H9 (cell line): Measurements from ENCODE around the genes LARP4B, IDI1, ADARB2 and PITRM1.

- PRO-cap: no peak
Measured at GRCh38 chr10:437377-437718, 252.1 kb downstream of the DIP2C start.

- PRO-cap: no peak
Measured at GRCh38 chr10:510954-511564, 178.4 kb downstream of the DIP2C start.

DNA sequence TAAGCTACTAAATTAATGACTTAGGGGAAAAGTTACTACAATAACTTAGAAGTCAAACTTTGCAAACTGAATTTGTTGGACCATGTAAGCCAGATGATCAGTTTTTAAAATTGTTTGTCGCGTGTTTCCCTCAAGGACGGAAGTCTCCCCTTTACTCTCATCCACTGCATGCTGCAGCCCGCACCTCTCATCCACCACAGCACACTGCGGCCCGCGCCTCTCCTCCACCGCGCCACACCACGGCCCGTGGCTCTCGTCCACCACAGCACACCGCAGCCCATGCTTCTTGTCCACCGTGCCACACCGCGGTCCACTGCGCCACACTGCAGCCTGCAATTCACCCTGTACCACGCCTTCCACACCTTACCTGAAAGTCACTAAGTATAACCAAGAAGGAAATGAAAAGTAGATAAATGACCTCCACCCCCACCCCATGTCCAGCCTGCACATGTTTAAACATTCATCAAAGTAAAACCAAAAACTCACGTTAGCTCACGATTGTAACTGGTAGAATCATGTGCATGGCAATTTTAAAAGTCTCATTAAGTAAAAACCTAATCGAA, 176.1 kb downstream of the DIP2C start:
- PRO-cap: no peak

- PRO-cap: no peak
Measured at GRCh38 chr10:637175-637873, 52.1 kb downstream of the DIP2C start.

DNA sequence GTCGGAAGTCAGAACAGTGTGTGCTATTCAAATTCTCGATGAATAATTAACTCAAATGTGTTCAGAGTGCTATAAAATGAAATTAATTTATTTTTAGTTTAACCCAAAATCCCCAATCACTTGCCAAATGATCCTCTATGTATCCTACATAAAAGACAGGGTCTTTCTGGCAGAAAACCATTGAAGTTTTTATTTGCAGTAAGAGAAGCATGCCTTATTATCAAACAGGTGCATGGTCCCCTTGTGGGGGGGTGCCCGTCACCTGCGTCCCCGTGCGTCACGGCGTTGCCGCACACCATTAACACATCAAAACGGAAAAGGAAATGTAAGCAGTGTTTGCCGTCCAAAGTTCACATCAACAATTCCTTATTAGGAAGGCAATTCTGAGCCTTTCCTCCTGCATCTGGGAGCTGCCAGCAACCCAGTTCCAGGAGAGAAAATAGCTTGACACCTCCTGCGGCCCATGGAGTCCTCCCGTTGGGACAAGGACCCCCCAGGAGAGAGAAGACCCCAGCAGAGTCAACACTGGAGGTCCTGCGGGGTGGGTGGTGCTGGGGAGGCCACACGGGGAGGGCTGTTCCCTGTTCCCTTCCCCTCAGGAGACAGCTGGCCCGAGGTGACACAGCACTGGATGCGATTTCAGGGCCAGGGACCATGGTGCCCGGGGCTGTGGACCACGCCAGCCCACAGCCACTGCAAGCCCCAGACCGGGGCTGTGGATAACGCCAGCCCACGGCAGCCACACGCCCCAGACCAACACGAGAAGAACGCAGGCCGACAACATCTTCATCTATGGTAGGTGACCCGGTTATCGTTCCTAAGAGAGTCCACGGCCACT, 39.6 kb downstream of the DIP2C start:
- PRO-cap: no peak

DNA sequence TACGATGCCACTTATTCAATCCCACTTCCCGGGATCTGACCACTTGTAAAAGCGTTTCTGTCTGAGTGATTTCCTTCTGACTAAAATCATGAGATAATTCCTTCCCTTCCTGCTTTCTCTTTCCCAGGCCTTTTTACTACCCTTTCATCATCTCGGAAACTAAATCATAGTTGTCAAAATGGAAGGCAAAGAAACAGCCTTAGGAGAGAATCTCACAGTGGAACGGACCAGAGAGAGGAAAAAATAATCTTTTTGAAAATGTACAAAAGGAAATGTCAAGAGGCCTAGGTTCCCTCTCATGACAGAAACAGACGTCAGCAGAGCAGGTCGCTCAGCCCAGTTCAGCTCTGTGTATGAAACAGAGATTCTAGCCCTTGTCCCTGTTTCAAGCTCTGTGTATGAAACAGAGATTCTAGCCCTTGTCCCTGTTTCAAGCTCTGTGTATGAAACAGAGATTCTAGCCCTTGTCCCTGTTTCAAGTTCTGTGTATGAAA, 29.7 kb downstream of the DIP2C start:
- PRO-cap: no peak

- PRO-cap: no peak
Measured at GRCh38 chr10:854223-854690, 77.2 kb downstream of the LARP4B start.

DNA sequence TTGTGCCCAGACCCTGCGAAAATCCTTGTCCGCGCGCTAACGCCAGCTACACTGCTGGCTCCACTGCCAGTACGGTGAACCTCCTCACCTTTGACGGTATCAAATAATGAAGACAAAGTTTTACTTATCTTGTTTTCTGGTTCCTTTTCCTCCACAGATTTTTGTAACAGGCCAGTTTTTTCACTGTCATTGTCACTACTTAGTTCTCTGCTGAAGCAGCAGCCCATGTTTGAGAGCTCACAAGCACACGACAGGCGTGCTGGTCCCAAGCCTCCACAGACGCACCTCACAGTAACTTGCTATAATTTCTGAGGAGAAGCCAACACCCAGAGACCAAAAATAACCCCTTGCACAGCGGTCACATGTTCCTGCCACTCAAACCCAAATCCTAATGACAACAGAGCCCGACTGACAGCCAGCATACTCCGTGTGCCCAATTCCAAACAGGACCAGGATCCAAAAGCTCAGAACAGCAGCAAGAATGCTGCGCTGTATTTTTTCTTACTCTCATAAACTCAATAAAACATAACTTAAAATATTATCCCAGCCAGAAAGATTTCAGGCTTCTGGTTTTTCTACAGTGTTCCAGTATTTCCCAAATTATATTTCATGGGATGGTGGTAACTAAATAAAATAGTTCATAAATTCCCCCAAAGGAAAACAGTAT, 58.5 kb downstream of the LARP4B start:
- PRO-cap: no peak

DNA sequence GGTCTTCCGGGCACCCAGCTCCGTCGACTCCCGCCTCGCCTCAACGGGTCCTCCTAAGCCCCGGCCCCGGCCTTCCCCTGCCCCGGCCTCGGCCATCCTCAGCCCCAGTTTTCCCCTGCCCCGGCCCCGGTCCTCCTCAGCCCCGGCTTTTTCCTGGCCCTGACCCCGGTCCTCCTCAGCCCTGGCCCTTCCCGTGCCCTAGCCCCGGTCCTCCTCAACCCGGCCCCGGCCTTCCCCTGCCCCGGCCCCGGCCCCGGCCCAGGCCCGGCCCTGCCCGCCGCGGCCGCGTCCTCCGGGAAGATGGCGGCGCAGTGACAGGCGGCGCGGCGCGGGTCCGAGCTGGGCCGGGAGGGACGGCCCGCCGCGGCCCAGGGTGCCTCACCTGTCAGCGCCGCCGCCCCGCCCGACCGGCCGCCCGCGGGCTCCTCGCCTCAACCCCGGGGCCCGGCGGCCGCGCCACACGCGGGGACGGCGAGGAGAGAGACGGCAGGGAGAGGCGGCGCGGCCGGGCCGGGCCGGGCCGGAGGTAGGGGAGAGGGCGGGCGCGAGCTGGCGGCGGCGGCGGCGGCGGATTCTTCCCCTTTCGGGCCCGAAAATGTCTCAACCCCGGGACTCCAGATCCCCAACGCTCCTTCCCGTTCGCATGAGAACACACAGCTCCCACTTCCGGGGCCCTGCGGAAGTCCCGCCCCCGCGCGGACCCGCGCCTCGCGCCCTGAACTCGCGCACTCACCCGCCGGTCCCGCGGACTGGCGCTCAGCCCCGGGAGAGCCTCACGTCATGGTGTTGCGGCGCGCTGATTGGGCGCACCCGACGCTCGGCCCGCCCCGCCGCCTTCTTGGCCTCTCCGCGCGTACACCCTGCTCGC, at the start of gene LARP4B:
Gene LARP4B, minus strand, starts transcription at position 660 of the 868 bp plus-strand sequence.
- PRO-cap: bidirectional peak, plus-strand start at position 459 of the sequence, minus-strand start at position 313 of the sequence; bidirectional peak, plus-strand start outside the sequence, minus-strand start at position 751 of the sequence

DNA sequence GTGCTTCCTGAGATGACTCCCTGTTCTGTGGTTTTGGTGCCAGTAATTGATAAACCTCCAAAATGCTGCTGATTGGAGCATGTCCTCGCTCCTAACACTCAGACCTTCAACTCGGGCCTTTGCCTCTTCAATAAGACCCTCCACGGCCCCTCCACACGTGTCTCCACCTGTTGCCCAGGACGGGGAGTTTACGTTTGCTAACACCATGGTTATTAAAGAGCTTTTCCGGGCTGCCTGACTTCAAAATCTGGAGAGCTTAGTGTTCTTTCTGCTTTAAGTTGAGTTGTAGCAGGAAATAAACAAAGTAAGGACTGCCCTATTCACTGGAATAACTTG, 23.9 kb upstream of the LARP4B start:
- PRO-cap: no peak

DNA sequence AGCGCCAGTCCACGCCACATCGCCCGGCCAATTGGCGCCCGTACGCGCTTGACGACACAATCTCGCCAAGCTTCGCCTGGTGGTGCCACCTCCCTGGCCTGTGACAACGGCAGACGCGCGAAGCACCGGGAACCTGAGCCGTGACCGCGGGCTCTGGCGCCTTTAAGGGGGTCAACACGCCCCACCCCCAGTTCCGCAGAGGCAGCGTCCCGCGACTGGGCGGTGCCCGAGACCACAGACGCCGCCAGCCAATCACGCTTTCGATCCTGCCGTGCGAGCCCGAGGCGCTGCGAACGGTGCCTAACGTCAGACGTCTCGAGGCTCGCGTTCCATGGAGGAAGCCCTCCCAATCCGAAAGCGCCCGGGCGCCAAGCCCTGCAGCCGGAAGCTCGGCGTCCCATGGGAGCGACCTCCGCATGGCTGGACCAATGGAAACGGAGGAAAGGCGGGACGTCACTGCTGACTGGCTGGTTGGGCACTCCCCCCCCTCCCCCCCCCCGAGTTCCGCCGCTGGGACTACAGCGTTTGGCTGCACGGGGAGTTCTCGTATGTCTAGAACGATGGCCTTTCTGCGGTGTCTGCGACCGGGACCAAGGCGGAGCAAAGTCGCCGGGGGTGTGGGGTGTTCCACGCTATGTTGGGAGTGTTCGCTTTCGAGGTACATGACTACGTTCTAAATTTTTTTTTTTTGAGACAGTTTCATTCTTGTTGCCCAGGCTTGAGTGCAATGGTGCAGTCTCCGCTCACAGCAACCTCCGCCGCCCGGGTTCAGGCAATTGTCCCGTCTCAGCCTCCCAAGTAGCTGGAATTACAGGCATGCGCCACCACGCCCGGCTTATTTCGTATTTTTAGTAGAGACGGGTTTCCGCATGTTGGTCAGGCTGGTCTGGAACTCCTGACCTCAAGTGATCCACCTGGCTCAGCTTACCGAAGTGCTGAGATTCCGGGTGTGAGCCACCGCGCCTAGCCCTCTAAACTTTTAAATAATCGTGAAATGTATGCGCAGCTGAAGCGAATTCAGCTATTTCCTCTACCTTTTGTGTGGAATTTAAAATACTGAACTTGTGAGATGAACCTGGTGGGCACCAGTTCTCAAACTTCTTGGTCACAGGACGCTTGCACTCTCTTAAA, at the start of gene IDI1:
Gene IDI1, minus strand, starts transcription at position 136 of the 1,131 bp plus-strand sequence.
- PRO-cap: bidirectional peak, plus-strand start at position 30 of the sequence, minus-strand start outside the sequence; bidirectional peak, plus-strand start at position 112 of the sequence, minus-strand start at position 135 of the sequence; bidirectional peak, plus-strand start at position 547 of the sequence, minus-strand start at position 372 of the sequence; bidirectional peak, plus-strand start at position 733 of the sequence, minus-strand start at position 783 of the sequence

DNA sequence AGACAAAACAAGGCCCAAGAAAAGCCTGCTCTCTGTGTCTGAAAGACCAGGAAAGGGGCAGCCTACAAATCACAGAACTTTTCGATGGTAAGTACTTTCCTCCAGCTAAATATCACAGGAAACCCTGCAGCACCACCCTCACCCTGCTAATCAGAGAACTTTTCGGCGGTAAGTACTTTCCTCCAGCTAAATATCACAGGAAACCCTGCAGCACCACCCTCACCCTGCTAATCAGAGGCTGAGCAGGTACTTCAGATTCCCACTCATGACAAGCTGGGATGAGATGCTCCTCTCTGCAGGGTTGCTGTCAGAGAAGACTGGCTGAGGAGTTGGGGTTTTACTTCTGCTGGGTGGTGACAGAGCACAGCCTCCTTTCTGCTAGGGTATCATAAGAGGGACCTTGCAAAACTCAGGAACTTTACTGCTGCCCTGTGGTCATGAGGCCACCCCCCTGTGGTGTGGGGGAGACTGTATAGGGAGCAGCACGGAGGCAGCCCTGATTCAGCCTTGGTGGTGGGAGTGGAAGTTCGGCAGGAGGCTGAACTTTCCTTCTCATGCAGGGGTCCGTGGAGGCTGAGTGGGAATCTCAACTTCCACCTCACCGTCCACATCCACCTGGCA, 7.2 kb downstream of the WDR37 start:
- PRO-cap: no peak

DNA sequence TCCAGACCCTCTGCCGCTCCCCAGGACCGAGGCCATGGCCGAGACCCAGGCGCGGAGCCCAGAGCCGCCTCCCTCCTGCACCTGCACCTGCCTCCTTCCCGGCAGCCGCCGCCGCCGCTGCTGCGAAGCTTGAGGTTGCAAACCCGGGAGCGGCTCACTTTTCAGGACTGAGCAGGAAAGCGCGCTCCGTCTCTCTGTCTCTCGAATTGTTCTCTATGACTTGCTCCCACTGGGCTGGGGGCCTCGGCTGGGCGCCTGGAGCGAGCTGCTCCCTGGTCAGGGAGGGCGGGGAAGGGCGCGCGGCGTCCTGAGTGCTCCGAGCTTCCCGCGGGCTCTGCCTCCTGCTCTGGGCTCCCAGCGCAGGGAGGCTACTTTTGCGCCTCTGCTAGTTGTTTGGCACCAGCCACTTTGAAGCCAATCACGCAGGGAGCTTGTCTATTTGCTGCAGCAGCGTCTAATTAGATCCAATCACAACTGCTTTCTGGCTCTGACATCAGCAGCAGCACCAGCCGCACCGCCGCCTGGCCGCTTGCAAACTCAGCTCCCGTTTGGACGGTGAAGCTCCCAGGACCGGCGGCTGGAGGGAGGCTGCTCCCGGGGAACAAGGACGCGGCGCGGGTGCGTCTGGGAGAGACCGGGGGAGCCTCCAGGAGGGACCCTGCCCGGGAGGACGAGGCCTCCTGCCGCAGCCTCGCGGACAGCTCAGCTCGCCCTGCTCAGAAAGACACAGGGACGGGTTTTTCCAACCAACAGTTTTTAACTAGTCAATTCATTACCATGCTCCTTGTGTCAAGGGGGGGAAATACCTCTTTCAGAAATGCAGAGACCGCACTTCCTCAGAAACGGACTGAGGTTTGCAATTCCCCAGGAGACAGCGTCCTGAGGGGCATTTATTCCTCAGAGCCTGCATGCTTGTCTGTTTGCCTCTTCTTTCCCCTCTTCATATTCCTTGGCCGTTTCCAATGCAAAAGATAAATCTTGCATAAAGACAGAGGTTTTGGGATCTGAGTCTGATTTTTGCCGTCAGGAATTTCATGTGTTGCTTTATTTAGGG, at the start of gene ADARB2:
Gene ADARB2, minus strand, starts transcription at position 411 of the 1,054 bp plus-strand sequence.
- PRO-cap: bidirectional peak, plus-strand start at position 547 of the sequence, minus-strand start at position 410 of the sequence

- PRO-cap: bidirectional peak, plus-strand start at chr10:3172780, minus-strand start at chr10:3172782; unidirectional peak, minus-strand start at chr10:3172812
Measured at GRCh38 chr10:3172617-3173364, at the start of gene PITRM1. Gene PITRM1, minus strand, starts transcription at chr10:3172782.

DNA sequence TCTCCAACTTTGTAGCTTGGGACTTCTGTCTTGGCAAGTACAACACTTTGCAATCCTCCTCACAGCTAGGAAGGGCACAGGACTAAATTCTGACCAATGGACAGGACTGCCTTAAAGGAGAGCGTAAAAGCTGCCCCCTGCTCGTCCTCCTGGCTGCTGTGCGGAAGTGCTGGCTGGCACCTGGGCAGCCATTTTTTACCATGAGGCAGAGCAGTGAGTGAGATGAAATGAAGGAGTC, 90.2 kb upstream of the PITRM1 start:
- PRO-cap: no peak

DNA sequence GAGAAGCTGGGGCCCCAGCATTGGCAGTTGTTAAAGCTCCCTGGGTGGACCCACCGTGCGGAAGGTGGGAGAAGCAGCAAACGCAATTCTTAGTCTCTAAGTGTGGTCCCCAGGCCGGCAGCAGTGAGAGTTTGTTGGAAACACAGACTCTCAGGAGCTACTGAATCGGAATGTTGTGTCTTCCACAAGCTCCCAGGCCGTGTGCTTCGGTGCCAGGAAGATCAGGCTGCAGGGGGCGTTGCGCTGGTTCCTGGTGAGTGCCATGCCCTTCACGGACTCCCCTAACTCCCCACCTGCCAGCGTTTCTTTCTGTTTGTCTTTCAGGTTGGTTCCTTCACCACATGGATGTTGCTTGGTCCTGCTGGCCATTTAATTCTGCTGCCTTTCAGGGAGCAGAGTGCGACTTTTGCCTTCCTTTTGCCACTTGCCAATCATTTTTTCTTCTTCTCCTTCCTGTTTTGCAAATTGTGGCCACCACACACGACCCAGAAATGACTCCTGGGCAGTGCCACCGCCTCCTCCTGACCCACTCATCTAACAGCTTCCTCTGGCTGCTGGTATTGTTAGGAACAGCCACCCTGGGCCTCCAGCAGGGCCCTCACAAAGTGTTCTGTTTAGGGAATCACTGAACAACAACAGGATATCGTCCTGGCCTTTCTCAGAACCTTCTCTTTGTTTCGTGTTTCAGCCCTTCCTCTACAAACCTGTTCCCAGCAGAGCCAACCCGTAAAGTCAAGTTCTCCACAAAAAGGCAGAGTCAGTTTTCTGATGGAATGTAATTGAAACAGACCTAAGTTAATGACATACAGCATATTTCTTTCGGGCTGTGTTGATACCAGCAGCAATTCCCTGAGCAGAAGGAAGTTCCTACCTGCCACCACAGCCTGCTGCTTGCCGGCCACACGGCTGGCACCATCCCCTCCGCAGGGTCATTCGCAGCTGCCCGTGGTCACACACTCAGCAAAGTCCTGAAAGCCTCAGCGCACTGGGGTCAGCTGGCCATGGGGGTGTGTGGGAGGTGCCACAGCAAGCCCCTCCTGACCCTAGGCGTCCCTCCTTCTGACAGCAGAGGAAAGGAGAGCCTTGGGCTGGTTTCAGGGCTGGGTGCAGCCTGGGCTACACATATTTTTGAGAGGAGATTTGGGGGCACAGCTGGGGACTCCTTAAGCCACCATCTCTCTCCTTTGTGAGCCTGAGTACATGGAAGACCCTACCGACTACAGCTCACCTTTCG, 91.6 kb upstream of the PITRM1 start:
- PRO-cap: bidirectional peak, plus-strand start at position 668 of the sequence, minus-strand start at position 532 of the sequence

DNA sequence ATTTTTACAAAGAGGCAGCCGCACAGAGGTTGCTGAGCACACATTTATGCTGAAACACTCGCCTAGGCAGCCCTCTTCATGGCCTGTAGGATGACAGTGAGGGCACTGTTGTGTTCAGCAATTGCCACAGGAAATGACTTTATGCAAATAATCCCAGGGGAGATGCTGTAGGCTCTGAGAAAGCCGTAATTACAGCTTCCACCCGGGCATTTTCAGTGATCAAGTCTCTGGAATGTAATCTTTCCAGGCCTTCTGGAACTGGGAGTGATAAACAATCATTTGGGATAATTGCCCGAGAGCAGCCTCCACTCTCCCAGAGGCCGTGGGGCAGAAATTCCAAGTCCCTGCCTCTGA, 300.5 kb downstream of the KLF6 start:
- PRO-cap: no peak

DNA sequence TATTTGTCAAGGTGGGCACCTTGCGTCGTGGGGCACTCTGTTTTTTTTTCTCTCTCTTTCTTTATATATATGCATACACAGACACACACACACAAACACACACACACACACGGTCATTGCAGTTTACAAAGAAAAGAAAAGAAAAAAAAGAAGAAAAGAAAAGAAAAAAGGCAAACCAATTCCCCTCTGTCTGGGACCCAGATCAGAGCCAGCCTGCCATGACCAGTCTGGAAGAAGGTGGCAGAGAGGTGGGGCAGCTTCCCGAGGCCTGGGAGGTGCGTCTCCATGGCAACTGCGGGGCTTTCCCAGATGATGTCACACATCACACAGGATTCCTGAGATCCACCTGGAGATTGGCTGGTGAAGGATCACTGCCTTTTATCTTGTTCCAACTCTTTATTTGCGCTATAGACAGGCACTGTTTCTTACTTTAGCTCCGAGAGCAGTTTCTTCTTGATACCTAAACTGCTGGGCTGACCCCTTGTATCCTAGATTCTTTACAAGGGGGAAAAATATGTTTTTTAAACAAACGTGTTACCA, 298.7 kb downstream of the KLF6 start:
- PRO-cap: no peak

DNA sequence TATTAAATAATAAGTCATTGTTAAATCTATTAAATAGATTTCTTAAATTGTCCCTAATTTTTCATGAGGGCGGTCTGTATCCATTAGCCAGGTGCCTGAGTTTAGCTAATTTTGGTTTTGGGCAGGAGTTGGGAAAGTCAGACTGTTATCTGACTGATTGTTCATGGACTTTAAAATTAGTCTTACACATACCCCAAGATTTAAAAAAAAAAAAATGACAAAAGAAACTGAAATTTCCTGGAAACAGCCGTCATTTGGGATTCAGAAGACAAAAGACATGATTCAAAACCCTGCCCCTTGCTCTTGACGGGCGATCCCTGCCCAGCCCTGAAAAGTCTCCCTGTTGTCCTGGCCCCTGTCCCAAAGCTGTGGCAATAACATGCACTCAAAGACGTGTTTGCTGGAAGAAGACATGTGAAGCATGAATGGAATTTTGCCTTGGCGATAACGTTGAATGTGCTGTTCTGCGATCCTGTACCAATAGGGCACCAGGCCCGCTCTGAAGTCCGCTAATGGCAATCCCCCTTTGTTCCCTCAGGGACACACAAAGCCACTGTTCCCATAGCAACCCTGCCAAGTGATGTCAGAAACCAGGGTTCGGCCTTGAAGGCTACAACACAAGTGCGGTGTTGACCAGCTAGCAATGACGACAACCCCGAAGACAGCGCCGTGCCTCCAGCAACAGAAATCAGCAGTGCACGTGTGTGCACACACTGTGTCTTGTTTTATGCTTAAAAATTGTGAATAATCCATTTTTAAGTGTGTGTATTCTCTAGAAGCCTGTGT, 284.7 kb downstream of the KLF6 start:
- PRO-cap: no peak

DNA sequence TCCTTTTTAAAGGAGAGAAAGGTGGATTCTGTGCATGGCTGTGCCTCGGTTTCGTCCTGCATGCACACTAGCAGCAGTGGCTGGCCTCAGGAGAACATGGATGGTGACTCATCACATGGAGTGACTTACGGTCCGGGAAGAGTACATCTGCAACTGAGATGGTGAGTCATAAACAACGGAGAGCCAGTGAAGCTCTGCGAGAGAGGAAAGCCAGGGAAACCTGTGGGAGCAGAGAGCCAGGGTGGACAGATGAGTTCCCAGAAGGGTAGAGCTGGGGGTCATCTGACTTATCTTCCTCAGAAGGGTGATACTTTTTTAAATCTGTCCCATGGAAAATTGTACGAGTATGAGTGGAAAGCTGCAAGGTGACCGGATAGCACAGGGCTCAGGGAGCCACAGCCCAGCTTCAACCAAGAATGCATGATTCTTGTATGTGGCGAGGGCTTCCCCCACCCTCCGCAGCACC, 259.1 kb downstream of the KLF6 start:
- PRO-cap: no peak